GM23248 (cell line): ENCODE measurements around a stretch of chr18.

DNA sequence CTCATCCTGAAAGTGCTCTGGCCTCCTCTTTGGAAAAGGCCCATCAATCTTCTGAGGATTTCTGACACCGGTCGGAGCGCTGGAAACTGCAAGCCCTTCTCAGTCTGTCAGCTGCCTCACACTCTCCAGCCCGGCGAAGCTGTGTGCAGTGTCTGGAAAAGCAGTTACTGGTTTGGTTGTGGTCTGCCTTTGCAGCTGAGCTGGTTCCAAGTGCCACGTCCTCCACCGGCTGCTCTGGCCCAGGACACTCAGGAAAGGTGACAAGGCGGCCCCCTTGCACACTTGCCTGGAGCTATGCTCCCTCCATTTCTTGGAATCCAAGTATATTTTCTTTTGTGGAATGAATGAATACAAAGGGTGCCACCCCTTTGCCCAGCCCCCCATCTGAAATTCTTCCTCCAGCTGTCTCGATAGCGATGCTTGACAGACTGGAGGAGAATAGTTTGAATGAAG is 32.5 kb upstream of the ZBTB7C start:
- RAMPAGE, long total RNA, result no peak

- RAMPAGE, long total RNA, result no peak
Measured at GRCh38 chr18:48542768-48543154, 3.9 kb downstream of the CTIF start.

- RAMPAGE, long total RNA, result no peak
Measured at GRCh38 chr18:48575460-48576755, 37.1 kb downstream of the CTIF start.

DNA sequence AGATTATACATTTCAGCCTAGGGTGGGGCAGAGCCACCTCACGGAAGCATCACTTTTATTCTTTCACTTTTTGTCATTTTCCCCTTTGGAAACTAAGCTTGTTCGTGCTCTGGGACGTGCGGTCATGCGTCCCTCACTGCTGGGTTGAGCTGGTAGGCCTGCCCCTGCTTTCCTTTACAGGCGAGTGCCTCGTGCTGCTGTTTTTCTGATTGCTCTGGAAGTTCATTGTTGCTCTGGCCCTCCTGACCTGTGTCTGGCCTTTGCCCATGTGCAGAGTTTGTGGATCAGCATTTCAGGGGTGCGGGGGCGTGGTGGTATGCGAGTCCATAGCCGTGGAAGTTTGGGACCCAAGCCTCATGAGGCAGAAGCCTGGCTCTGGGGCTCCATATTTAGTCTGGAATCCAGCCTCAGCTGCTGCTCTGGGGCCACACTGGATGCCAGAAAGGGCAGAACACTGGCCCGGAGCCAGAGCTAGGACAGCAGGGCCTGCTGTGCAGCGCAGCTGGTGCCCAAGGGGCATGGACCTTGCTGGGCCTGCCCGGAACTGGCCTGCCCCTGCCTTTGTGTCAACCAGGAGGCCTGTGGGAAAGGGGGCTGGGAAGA is 51.1 kb downstream of the CTIF start:
- RAMPAGE, long total RNA, result no peak

- RAMPAGE, long total RNA, result no peak
Measured at GRCh38 chr18:48657297-48657954, 118.6 kb downstream of the CTIF start.

DNA sequence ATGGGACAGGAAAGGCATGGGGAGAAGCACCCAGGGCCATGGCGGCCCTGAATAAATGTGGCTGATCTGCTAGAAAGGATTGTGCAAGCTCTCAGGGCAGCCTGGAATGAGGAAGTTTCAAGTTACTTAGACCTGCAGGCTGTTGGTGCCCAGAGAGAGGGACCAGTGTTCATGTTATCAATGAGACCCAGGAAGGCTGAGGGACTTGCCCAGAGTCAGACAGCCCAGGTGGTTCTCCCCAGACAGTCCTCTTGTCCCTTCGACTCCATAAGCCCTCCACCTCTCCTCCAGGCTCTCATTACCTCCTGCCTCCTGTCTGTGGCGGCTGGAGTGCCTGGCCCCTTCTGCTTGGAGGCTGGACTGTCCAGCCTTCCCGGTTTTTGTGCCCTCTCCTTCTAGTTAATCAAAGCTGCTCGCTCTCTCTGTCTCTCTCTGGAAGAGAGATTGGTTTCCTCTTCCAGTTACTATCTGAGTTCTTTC is 123.4 kb downstream of the CTIF start:
- RAMPAGE, long total RNA, result no peak

DNA sequence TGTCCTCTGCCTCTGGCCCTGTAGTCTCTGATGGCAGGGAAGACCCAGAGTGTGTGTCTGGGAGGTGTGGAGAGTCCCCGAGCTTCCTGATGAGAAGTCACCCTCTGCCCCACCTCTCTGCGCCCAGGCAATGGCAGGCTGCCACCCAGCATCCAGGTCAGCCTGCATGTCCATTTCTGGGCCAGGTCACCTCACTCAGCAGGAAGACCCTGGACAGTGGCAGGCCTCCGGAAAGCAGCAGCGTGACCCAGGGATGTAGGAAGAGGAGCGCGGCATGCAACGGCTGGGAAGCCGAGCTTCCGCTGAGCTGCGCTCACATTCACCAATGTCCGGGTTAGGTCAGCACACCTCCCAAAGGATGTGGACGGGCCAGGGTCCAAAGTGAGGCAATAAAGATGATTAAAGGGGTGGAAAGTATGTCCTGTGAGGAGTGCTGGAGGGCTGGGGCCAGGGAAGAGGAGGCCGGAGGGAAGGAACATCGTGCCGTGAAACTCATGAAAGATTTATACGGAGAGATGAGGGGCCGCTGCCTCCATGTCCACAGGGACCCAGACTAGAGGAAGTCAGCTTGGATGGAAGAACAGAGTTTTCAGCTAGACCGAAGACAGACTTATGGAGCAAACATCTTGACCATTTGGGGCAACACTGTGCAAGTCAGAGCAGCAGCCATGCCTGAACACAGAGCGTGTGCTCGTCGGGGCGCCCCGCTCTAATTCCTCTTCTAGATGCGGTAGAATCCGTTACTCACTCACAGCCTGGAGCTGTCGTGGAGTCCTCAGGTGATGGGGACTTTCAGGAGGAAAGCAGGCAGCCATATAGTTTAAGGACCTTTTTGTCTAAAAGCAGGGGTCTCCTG is 174.6 kb downstream of the CTIF start:
- RAMPAGE, long total RNA, result no peak

DNA sequence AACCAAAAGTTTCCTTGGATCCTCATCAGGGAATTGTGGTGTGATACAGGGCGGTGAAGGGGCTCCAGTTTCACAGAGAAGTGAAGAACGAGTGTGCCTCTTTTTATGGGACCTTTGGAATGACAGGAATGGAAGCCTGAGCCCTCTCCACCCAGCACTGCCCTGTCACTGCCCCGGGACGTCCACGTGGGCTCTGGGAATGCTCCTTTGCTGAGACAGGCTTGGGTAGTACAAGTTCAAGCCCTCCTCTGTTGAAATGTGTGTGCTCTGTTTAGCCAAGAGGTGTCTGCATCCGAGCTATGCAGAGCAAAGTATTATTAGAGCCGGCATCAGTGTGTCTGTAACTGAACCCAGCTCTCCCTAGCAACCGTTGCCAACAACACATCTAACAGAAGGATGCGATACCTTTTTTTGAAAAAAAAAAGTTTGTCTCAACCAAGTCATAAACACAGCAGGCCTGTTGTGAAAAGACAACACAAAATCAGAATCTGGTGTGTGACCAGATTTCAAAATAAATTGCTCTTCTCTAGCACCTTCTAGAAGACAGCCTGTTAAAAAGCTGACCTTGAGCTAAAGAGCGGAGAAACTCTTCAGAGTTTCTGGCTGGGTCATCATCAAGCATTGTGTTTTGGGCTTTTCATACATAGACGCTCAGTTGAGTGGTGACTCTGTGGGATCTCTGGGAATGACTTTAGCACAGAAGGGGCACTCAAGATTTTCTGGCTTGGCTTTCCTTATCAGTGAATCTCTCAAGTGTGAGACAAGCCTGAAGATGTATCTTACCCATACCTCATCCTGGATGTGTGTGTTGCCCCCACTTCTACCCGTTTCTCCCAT is 183.3 kb downstream of the SMAD7 start:
- RAMPAGE, long total RNA, result no peak

DNA sequence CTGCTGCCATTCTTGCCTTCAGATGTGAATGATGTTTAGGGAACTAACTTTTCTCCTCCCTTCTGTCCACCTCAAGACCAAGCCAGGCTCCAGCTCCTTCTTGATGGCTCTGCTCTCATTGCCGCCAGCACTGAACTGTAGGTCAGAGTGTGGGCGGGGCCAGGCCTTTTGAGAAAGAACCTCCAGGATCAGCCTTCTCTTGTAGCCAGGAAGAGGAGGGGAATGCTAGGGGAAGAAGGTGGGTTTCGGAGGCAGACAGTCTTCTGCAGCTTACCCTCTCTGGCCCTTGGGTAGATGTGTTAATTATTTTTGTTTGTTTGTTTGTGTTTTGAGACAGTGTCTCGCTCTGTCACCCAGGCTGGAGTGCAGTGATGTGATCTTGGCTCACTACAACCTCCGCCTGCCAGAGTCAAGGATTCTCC is 120.9 kb downstream of the SMAD7 start:
- RAMPAGE, long total RNA, result no peak

GRCh38 chr18:48921597-48922122 is 29.1 kb downstream of the SMAD7 start:
- RAMPAGE, long total RNA, result no peak

DNA sequence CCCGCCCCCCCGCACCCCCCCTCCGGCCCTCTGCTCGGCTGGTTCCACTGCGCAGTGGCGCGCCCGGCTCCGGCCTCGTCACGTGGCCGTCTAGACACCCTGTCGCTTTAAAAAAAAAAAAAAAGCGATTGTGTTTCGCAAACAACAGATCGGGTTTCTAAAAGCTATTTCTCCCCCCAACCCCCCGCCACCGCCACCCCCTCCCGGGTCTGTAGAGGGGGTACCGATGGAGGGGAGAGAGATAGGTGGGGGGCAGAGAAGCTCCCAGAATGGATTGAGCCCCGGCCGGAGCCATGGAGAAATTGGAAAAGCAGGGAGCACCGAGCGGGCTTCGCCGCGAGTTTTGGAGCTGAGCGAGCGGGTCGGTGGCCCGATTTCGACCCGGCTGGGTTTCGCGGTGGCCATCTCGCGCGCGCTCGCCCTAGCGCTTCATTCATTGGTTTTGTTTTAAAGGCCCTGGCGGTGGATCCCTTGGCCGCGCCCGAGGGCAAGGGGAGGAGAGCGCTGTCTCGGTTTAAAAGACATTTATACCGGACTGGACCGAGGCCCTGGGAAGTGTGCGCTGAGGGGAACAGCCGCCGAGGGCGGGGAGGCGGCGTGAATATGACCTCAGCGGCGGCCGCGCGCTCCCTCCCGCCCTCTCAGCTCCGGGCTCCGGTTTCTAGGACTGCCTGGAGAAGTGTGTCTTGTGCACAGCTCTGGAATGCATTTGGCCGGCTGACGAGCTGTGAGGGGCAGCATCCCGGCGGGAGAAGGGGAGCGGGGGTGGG is 1.6 kb upstream of the SMAD7 start:
- RAMPAGE, long total RNA, result no peak

DNA sequence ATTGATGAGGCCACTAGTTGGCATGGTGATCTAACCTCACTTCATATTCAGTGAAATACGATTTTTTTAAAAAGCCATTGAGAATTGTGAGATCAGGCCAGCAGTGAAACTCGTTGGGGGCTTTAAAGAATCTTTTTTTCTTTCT is 2.3 kb upstream of the SMAD7 start:
- RAMPAGE, long total RNA, result no peak

GRCh38 chr18:48955093-48956293 is 4.7 kb upstream of the SMAD7 start:
- RAMPAGE, long total RNA, result no peak

DNA sequence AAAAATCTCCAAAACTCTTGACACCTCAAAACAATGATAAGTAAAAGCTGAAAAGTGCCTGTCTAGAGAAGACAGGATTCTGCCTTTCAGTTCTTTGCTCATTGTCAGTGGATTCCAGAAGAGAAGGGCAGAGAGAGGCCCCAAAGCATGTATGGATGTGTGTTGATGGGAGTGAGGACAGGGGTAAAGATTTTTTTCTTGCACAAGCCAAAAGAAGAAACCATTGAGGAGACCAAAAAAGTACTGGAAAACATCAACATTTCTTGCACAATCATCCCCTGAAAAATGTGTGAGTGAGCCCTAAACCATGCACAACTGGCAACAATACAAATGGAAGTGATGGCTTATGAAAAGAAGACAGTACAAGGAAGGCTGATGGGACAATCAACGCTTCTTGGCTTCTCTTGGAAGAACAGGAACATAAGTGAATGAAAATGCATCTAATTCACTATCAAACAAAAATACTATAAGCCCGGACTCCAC is 5.6 kb upstream of the SMAD7 start:
- RAMPAGE, long total RNA, result no peak

DNA sequence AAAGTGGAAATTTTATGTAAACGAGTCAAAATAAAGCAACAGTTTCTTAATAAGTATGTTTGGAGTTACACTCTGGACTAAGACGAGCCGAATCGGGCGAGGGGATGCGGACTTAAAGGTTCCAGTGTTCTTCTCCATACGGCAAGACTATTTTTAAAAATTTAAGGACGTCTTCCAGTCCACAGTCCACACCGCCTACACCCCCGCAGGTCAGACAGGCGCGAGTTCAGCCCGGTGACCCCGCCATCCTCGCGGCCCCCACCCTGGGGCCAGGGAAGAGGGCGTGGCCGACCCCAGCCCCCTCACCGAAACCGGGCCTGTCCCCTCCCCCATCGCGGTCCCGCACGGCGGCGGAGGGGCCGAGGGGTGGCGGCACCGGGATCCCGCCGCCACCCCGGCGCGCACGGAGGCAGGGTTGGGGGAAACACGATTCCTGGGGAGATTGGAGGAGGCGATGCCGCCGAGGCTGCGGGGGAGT is 24.4 kb upstream of the SMAD7 start:
- RAMPAGE, long total RNA, result no peak

DNA sequence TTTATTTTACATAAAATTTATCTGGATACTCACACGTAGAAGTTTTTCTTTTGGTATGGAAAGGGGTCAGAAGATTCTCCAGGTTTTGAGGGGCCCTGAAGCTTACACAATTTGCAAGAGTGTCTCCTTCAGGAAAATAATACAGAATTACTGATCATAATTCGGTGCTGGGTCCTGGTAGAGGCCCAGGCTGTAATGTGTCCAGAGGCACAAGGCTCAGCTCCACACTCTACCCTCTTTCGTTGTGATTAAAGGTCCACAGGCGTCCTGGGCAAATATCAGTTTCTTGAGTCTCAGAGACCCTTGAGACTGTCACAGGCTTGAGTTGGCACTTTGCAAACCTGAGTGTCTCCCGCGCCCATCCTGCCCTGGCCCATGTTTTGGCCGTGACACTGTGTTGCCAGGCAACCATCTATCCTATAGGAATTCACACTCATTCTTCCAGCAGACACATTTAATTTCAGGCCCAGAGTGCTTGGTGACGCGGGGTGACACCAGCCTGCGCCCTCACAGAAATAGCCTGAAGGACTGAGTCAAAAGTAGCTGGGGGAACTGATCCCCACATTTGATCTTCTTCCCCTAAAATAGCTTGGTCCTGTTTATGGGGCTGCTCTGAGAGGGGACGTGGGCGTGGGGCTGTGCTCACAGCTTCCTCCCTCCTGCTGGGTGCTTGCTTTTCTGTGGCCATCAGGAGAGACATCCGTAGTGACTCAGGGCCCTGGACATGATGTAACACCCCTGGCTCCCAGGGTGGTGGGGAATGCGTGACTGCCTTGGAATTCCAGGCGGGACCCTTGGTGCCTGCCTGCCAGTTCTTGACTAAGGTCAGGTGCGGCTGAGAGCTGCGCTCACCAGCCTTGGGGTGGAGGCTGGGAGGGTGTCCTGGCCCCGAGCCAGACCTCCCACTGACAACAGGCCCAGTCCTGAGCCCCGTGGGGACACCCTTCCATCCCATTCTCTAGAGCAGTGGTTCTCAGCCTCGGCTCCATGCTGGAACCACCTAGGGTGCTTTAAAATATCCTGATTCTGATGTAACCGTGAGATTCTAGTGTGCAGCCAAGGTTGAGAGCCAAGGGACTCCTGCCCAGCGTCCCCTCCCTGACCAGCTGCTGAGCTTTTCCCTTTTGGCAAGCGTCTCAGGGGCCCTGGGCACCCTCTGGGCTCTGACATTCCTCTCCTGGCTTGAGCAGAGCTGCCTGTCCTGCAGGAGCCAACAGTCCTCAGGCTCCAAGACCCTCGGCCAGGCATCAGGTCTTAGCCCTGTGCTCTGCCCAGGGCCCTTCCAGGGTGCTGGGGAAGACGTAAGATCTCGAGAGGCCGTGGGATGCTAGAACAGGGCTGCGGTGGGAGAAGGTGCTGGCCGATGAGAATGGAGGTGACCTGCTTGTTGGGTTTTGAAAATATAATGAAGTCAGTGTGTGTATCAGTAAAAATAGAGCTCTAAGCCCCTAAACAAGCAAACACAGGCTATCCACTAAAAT is 47.4 kb upstream of the SMAD7 start:
- RAMPAGE, long total RNA, result no peak

GRCh38 chr18:49145907-49146467 is 195.2 kb upstream of the SMAD7 start:
- RAMPAGE, long total RNA, result no peak

- RAMPAGE, long total RNA, result no peak
Measured at GRCh38 chr18:49490542-49491021, 1.7 kb downstream of the RPL17 start.

DNA sequence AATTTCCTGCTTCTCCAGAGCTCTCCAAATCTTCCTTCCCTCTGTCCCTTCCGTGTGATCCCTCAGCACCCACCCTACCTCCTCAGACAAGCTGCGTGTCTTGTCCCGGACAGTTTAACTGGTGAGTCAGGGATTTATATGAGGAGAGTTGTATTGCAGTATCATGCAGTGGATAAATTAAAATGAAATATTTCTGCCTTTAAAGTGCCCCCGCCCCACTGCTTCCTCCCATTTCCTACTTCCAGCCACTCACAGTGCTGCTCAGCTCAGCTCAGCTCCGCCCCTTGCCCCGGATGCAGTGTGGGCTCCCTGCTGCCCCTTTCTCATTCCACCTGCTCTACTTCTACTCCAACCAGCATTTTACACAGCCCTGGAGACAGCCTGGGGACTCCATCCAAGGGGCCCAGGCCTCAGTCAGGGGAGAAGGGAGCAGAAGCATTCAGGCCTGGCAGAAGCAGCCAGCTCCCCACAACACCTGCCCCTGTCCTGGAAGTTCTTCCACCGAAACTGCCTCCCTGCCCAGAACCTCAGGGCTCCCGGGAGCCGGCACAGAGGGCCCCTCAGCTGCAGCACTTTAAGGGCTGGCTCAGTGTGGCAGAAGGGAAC is 102.1 kb downstream of the LIPG start:
- RAMPAGE, long total RNA, result no peak

- RAMPAGE, long total RNA, result start-site peak on the minus strand at chr18:49813837-49813951, 51 and 77 reads in 2 replicates; start-site peak on the plus strand at chr18:49814014-49814065, 572 and 493 reads in 2 replicates
Measured at GRCh38 chr18:49813785-49814828, 774 bp upstream of the ACAA2 start.